SEM (cell line): ENCODE results near the genes SUCLA2 and NUDT15.

DNA sequence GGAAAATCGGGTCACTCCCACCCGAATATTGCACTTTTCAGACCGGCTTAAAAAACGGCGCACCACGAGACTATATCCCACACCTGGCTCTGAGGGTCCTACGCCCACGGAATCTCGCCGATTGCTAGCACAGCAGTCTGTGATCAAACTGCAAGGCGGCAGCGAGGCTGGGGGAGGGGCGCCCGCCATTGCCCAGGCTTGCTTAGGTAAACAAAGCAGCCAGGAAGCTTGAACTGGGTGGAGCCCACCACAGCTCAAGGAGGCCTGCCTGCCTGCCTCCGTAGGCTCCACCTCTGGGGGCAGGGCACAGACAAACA is 29.7 kb upstream of the ERICH6B start:
- PRO-cap = no peak

DNA sequence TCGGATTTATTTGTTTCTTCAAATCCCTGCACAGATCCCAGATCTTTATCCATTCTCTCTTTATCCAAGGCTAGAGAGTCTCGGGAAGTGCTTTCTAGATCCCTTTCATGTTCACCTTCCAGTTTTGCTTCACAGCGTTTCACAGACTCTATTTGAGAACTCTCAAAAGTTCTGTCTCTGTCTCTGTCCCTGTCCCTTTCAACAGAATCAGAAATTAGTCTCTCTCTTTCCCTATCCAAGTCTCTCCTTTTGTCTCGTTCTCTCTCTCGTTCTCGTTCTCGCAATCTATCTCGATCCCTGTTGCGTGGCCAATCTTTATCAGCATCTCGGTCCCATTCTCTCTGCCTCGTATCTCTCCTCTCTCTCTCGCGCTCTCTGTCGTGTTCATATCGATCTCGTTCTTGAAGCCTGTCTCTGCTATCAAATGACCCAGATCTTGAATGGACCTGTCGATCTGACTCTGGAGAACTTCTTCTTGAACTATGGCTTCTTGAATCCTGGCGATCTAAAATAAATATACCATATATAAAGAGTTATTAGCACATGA is 84.9 kb downstream of the ZC3H13 start:
- PRO-cap = no peak

DNA sequence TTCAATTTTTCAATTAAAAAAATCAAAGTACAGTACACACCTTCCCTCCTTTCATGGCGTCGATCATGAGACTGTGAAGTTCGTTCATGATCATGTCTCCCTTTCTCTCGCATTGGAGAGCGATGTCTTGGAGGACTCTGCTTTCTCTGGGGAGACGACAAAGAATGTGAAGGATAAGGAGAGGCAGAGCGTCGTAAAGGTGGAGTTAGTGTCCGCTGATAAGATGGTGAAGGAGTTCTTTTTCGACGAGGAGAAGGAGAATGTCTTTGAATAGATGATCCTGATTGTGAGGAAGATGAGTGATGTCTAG is 63.8 kb downstream of the ZC3H13 start:
- PRO-cap = no peak

- PRO-cap = no peak
Observed at GRCh38 chr13:46038019-46038831, 14.3 kb downstream of the ZC3H13 start.

DNA sequence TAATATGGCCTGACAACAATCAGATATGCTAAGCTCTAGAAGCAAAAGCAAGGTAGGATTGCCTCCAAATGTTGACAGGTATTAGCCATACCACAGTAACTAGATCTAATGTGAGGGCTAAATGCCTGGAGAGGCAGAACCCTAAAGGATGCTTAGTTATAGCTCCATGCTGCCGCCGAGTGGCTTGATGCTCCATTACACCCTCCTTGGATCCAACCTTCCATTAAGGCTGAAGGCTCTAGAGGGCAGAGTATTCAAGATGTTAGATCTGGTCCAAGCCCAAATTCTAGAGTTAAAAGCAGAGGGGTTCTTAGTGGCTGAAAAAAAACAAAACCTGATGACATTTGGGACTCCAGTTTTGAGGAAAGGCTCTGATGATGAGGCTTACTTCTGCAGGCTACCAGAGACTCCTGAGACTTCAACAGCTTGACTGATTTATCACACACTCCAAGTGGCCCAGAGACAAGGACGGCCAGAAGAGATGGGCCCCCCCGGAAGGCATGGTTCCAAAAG is 21.8 kb upstream of the CPB2 start:
- PRO-cap = no peak

GRCh38 chr13:46142110-46142450 is 37.2 kb upstream of the CPB2 start:
- PRO-cap = no peak

GRCh38 chr13:46154171-46154930 is 27.6 kb downstream of the LCP1 start:
- PRO-cap = no peak

DNA sequence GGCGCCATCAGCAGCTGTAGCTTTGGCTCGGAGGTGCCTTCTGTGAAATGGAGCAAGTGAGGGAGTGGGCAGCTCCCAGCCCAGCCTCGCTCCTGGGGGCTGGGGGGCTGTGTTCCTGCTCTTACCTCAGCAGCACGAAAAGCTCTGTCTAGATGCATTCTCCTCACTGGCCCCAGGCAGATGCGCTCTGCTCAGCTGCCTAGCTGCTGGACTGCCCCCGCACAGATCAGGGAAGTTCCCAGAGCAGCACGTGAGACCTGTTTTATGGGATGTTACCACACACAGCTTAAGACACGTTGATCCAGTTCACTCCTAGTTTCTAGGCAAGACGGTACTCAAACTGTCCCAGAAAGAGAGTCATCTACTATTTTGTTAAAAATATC is 13.6 kb downstream of the LCP1 start:
- PRO-cap = no peak

GRCh38 chr13:46295167-46296120 is 83.7 kb downstream of the LRRC63 start:
- PRO-cap = no peak

- PRO-cap = no peak
Observed at GRCh38 chr13:46378431-46378886, 8.6 kb downstream of the RUBCNL start.

DNA sequence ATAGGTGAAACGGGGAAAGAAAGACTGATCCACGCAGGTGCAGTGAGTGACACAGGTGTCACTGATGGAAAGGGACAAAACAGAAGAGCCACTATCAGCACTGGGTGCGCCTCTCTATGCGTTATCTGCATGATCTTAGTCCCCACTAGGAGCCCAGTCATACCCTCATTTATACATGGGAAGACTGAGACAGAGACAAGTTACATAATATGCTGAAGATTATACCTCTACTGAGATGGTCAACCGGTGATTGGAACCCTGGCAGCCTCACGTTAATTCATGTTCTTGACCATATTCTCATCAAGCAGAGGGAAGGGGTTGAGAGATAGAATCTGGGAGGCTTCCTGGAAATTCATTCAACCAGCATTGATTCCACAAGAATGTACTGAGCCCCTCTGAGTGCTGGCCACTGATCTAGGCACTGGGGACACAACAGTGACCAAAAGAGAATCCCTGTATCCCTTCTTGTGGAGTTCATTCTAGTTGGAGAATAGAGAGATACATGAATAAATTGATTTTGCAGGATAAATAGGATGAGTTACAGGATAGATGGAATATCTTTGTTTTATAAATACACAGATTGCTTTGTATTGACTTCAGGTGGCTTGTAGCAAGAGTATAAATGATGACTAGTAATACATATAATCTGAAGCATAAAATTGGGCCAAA is 3.6 kb downstream of the LRCH1 start:
- PRO-cap = no peak

GRCh38 chr13:46575354-46575890 is 22.5 kb downstream of the LRCH1 start:
- PRO-cap = no peak

GRCh38 chr13:46680525-46680942 is 116.4 kb downstream of the ESD start:
- PRO-cap = no peak

GRCh38 chr13:48001156-48001949 is at the start of gene SUCLA2:
Gene SUCLA2, minus strand, starts transcription at chr13:48001273.
- PRO-cap = bidirectional peak, plus-strand start at chr13:48001405, minus-strand start at chr13:48001278

GRCh38 chr13:48037170-48038269 is at the start of gene NUDT15:
Gene NUDT15, plus strand, starts transcription at chr13:48037726.
- PRO-cap = bidirectional peak, plus-strand start at chr13:48037761, minus-strand start at chr13:48037601; bidirectional peak, plus-strand start at chr13:48038120, minus-strand start at chr13:48037977

DNA sequence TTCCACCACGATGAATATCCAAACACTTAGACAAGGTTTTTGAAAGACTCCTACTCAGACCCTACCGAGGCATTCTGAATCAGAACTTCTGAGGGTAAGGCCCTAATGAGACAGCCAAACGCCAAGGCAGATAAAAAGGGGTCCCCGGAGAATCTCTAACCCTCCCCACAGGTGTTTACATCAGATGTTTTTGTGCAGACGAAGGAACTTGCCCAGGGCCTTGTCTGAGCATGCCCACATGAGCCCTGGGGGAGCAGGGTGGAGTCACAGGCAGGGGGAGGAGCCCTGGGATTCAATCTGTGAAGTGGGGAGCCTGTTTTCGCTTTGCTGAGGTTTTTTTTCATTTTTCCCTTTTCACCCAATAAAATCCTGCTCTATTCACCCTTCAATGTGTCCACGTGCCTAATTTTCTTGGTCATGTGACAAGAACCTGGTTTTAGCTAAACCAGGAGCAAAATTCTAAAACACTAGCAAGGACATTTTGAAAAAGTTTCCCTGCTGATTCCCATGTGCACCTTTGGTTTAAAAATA is 61.6 kb upstream of the MED4 start:
- PRO-cap = no peak

- PRO-cap = no peak
Observed at GRCh38 chr13:48252007-48252724, 19.2 kb downstream of the ITM2B start.

- PRO-cap = no peak
Observed at GRCh38 chr13:48261011-48262049, 28.3 kb downstream of the ITM2B start.

- PRO-cap = no peak
Observed at GRCh38 chr13:48315886-48316543, 12.5 kb downstream of the RB1 start.

- PRO-cap = no peak
Observed at GRCh38 chr13:48317812-48318433, 14.4 kb downstream of the RB1 start.